ENCODE data around the gene GJB3.

DNA sequence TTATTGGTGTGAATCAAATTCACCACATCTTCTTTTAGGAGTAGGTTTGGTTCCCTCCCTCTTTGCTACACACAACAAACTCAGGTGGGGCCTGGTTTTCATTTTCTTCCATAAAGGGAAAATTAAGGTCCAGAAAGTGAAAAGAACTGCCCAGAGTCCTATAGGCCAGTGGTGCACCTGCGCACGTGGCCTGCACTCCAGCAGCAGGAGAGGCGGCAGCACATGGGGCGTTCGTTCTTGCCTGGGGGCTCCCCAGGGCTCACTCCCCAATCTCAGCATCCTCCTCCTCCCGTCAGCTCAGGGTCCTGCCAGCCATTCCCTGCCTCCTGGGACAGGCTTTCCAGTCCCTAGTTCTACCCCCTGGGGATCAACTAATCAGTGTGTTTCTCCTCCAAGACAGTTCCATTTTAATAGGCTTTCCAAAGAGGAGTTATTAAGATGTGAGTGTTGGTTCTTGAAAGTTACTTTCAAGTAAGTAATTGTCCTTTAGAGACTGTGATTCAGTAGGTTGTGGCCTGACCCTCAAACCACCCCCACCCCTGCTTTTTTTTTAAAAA lies 1.2 kb upstream of the A3GALT2 start:
- PRO-cap, 2 experiments, result no peak in any of the 2 experiments
- RAMPAGE, long total RNA, 5 experiments, result no peak in any of the 5 experiments

GRCh38 chr1:33365317-33366156 lies 44.6 kb upstream of the A3GALT2 start:
- PRO-cap, 2 experiments, result peak in 1 of 2 experiments; most common plus-strand start chr1:33365679 (in 1); most common minus-strand start chr1:33365874 (in 1)
- RAMPAGE, long total RNA, 5 experiments, result no peak in any of the 5 experiments

GRCh38 chr1:33460834-33461472 lies 11.5 kb upstream of the ZSCAN20 start:
- PRO-cap, 2 experiments, result peak in 1 of 2 experiments; most common minus-strand start chr1:33461198 (in 1)
- RAMPAGE, long total RNA, 5 experiments, result no peak in any of the 5 experiments

DNA sequence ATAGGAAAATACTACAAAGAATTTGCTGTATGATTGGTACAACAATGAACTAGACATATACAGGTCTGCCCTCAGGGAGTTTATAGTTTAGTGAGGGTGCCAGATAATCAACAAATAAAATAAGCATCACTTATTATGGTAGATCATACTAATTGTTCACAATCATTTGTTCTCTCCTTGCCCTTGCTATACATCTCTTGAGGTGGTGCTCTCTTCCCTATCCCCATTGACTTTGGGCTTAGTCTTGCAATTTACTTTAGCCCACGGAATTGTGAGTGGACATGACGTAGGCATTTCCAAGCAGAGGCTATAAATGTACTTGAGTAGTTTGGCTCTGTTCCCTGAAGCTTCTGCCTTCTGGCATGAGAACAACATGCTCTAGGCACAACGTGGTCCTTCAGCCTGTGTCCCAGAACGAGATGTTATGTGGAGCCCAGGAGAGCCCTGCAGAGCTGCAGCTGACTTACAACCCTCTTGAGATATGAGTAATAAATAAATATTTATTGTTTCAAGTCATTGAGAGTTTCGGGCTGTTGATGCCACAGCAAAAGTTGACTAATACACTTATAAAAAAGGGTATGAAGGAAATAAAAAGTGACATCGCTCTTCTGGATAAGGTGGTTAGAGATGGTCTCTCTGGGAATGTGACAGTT lies 105.3 kb upstream of the HMGB4 start:
- PRO-cap, 2 experiments, result peak in 1 of 2 experiments; most common minus-strand start position 228 of the sequence (in 1)
- RAMPAGE, long total RNA, 5 experiments, result no peak in any of the 5 experiments

DNA sequence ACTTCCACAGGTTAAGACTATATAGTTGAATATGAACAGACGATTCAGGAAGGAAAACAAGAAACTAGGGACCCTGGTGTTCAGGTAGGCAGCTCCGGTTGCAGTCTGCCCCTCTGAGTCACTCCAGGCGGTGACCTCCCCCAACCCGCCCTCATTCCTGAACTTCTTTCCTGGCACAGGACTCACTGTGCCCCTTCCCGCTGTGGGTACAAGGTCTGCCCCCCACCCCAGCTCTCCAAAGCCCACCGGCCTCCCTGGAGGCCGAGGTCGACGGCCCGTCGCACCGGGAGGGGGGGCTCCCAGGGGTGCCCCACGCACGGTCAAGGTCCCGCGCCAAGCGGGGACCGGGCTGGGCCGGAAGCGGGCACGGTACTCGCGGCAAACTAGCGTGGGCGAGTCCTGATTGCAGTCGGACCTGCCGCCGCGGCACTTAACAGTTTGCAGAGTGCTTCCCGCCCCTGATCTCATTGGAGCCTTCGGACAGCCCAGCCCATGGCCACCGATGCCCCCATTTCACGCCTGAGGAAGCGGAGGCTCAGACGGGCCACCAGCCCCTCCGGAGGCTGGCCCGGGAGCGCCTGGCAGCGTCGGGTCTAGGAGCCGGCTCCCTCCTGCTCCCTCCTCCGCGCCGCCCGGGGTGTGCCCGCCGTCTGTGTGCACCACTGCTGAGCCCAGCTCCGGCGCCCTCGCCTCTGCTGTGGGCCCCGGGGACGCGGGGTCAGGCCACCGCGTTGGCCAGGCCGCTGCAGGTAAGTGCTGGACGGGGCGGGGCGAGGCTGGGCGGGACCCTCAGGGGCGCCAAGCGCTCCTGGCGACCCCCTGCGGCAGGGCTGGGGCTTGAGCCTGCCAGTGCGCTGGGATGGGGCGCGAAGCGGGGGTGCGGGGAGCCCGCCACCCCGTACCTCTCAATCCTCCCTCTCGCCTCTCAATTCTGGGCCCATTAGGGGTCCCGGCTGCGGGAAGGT lies at the start of gene GJB3:
Gene GJB3 (plus strand): TSS at position 185 of the 965 bp plus-strand sequence.
- PRO-cap, 2 experiments, result no peak in any of the 2 experiments
- RAMPAGE, long total RNA, 5 experiments, result no peak in any of the 5 experiments

DNA sequence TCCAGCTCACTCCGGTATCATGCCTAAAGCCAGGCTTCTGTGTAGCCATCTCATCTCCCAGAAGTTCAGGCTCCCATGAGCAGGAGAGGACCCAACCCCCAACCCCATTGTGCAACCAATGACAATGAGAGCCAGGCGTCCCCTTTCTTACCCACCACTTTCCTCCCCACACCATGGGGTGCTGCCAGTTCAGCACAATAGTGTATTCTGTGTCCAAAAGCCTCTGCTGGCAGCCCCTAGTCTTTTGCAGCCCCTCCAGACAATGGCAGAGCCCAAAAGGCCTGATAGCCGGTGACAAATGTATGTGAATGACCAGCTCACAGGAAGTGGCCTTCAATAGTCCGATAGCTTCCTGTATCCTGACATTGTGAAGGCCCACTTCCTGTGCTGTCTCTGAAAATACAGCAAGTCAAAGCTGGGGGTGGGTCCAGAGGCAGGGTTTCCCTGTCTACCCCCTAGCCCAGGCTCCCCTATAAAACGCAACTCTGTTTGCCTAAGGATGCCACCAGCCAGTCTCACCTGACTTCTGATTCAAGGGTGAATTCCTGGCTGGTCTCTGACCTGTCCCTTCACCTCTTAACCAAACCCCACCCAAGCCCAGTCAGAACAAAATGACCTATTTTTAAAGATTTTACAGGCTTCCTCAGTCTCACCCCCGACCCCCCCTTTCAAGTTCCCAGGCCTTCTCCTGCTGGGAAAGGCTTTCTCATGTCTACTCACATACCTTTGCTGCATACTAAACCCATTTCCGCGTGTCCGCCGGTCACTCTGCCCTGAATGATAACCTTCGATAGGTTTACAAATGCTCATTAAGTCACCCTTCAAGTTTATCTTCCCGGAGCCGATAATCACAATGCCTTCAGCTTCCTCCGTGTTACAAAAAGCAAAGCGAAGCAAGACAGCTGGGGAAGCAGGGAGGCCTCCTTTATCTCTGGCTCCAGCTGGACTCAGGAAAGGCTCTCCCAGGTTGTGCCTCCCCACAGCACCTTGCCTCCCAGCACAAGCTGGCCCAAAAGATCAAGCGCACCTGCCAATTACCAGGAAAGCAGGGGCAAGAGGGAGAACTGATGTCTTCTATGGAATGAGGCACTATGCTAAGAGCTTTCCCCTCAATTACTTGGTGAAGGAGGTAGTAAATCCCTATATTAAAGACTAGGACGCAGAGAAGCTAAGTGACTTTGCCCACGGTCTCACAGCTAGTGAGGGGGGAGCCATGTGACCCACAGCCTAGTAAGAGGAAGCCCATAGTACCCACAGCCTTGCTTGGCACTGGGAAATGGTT lies 16.2 kb downstream of the SMIM12 start:
- PRO-cap, 2 experiments, result no peak in any of the 2 experiments
- RAMPAGE, long total RNA, 5 experiments, result no peak in any of the 5 experiments

DNA sequence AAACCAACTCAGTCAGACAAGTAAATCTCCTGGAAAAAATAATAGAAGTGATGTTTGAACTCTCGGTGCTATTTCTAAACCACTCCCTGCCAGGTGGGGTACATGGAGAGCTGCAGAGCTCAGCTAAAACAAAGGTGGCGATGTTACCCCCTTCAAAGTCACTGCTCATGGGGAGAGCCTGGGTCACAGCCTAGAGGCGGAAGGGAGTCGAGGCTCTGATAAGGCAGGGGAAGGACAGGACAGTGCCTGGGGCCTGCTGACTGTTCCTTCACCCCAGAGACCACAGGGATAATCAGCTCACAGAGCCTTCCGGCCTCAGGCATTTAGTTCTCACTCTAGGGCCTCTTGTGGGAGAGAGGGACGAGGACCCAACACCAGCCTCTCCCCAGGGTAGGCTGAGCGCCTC lies 14.2 kb downstream of the SMIM12 start:
- PRO-cap, 2 experiments, result no peak in any of the 2 experiments
- RAMPAGE, long total RNA, 5 experiments, result no peak in any of the 5 experiments

DNA sequence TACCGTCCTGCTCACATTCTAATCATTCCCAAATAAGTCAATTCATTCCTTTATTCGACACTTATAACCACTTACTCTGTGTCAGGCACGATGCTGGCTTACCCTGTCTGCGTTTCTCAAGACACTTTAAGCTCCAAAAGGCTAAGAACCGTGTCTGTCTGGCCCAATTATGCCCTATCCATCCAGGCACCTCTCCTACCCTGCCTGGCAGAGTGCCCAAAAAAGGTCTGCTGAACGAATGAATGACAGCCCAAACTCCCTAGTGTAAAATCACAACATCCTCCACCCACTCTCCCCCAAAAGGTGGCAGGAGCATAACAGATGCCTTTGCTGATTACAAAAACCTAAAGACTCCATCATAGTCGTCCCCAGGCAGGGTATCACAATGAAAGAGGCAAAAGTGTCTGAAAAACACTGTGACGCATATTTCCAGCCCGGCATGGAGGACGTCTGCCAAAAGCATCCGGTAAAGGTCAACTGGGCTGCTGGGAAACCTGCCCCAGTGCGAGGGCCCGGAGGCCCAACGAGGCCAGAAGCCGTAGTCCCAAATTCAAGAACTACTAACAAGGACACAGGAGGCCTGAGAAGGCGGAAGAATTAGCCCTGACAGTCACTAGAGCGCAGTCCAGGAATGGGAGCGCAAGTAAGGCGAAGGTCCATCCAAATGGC lies 677 bp downstream of the SMIM12 start:
- PRO-cap, 2 experiments, result peak in 1 of 2 experiments; most common plus-strand start position 502 of the sequence (in 1); most common minus-strand start position 384 of the sequence (in 1)
- RAMPAGE, long total RNA, 5 experiments, result no peak in any of the 5 experiments

GRCh38 chr1:35030504-35031132 lies 1.1 kb downstream of the ZMYM6 start:
- PRO-cap, 2 experiments, result no peak in any of the 2 experiments
- RAMPAGE, long total RNA, 5 experiments, result no peak in any of the 5 experiments

DNA sequence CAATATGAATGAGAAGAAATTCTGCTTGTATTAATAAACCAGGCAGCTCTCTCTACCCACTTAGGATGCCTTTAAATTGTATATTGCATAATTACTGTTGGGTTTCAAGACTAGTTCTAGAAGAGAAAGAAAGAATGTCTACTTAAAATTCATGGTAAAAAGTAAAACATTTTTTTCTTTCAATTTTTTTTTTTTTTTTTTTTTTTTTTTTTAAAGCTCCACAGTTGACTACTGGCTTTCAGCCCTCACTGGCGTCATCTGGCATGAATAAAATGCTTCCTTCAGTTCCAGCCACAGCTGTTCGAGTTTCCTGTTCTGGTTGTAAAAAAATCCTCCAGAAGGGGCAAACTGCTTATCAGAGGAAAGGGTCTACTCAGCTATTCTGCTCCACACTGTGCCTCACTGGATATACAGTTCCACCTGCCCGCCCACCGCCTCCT lies 101.7 kb downstream of the ZMYM4 start:
- PRO-cap, 2 experiments, result no peak in any of the 2 experiments
- RAMPAGE, long total RNA, 5 experiments, result no peak in any of the 5 experiments

- PRO-cap, 2 experiments, result no peak in any of the 2 experiments
- RAMPAGE, long total RNA, 5 experiments, result no peak in any of the 5 experiments
These were observed 54.3 kb downstream of the KIAA0319L start for GRCh38 chr1:35502735-35503500.

- PRO-cap, 2 experiments, result no peak in any of the 2 experiments
- RAMPAGE, long total RNA, 5 experiments, result no peak in any of the 5 experiments
These were observed 1.2 kb downstream of the KIAA0319L start for GRCh38 chr1:35555935-35556528.

DNA sequence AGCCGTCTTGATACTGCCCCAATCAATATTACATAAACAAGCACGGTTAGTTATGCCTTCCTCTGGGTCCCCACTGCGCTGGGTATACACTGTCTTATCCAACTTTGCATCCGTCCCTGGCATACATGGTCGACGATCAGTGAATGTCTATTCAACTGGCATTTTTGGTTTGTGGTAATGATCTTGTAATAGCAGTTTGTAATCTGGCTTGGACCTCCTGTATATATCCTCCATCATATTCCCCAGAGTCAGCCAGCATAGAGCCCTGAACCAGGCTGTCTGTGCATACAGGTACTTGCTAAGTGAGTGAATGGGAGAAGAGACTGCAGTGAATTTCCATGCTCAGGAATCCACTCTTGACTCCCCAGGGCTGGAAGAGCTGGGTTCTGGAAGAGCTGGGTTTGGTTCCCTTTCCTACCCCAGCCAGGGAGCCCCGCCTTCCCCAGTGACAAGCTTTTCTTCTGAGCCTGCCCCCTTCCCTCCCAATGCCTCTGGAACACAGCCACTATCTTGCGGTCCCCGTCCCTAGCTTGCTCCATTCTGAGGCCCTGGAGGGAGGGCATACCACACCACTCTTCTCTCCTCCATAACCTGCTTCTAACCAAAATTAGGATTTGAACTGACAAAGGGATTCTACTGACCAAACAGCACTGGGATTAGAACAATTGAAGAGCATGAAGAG lies 992 bp downstream of the C1orf216 start:
- PRO-cap, 2 experiments, result peak in 2 of 2 experiments; most common plus-strand start position 485 of the sequence (in 2)
- RAMPAGE, long total RNA, 5 experiments, result no peak in any of the 5 experiments

DNA sequence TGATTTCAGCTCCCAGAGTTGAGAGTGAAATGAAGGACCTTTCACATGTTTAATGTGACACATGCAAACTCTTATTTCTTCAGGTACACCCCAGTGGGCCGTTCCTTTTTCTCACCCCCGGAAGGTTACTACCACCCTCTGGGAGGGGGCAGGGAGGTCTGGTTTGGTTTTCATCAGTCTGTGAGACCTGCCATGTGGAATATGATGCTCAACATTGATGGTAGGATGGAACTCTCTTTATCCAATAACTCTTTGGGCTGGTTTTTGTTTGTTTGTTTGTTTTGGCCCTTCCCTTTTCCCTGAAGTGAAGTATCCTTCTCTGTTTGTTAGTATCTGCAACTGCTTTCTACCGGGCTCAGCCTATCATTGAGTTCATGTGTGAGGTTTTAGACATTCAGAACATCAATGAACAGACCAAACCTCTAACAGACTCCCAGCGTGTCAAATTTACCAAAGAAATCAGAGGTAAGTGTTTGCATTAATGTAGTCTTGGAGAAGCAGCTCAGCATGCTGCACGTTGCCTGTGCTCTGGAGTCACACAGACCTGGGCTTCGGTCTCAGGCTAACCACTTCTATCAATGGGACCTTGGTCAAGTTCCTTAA lies 17.9 kb downstream of the AGO4 start:
- PRO-cap, 2 experiments, result no peak in any of the 2 experiments
- RAMPAGE, long total RNA, 5 experiments, result no peak in any of the 5 experiments

DNA sequence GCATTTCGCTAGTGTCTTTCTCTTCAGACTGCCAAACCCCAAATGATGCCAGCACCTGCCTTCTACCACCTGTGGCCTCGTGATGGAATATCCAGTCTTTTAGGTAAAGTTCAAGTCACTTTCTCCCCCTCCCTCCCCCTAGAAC lies 551 bp upstream of the TRAPPC3 start:
- PRO-cap, 2 experiments, result peak in 1 of 2 experiments; most common plus-strand start position 34 of the sequence (in 1); most common minus-strand start position 43 of the sequence (in 1)
- RAMPAGE, long total RNA, 5 experiments, result no peak in any of the 5 experiments

- PRO-cap, 2 experiments, result no peak in any of the 2 experiments
- RAMPAGE, long total RNA, 5 experiments, result no peak in any of the 5 experiments
These were observed 22.8 kb downstream of the MAP7D1 start for GRCh38 chr1:36178361-36179479.

- PRO-cap, 2 experiments, result peak in 2 of 2 experiments; most common plus-strand start chr1:36183750 (in 2); most common minus-strand start chr1:36183586 (in 1)
- RAMPAGE, long total RNA, 5 experiments, result no peak in any of the 5 experiments
These were observed 27.3 kb downstream of the MAP7D1 start for GRCh38 chr1:36183074-36183878.

DNA sequence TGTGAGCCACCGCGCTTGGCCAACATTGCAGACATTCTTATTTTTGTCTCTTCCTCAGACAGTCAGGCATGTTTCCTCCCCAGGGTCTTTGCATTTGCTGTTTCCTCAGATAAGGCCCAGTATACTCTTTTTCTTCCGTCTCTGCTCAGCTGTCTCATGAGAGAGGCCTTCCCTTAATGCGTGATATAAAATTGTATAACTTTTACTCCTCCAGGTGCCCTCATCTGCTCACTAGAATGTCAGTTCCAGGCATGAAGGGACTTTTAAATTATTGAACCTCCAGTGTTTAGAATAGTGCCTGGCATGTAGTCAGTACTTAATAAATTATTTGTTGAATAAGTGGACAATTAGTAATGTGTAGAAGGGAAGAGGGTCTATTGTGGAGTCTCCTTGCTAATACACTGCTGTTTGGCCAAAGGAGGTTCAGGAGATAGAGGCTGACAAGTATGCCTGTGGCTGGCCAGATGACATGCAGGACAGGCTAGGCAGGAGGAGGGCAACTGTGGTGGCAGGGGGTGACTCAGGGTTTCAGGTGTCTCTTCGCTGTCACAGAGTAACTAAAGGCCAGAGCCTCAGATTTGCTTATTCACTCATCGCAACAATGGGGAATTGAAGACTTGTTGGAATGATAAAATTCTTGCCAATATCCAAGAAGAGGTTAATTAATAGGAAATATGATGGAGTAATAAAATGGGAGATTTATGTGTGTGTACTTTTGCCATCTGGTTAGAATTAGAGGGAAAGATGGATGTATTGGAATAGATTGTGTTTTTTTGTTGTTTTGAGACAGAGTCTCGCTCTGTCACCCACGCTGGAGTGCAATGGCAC lies 33.0 kb downstream of the THRAP3 start:
- PRO-cap, 2 experiments, result no peak in any of the 2 experiments
- RAMPAGE, long total RNA, 5 experiments, result no peak in any of the 5 experiments

DNA sequence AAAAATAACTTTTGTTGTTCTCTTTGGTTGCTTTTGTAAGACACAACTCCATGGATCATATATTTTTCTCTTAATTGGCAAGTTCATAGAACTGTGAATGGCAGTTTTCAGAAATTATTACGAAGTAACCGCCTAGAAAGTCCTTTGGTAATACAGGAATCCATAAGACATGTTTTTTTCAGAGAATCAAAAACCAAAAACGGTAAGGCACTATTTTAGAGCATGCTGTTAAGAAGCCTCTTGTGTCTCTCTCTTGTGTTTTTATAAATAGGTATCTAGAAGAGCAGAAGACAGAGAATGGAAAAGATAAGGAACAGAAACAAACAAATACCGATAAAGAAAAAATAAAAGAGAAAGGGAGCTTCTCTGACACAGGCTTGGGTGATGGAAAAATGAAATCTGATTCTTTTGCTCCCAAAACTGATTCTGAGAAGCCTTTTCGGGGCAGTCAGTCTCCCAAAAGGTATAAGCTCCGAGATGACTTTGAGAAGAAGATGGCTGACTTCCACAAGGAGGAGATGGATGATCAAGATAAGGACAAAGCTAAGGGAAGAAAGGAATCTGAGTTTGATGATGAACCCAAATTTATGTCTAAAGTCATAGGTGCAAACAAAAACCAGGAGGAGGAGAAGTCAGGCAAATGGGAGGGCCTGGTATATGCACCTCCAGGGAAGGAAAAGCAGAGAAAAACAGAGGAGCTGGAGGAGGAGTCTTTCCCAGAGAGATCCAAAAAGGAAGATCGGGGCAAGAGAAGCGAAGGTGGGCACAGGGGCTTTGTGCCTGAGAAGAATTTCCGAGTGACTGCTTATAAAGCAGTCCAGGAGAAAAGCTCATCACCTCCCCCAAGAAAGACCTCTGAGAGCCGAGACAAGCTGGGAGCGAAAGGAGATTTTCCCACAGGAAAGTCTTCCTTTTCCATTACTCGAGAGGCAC lies 17.1 kb upstream of the SH3D21 start:
- PRO-cap, 2 experiments, result no peak in any of the 2 experiments
- RAMPAGE, long total RNA, 5 experiments, result no peak in any of the 5 experiments

DNA sequence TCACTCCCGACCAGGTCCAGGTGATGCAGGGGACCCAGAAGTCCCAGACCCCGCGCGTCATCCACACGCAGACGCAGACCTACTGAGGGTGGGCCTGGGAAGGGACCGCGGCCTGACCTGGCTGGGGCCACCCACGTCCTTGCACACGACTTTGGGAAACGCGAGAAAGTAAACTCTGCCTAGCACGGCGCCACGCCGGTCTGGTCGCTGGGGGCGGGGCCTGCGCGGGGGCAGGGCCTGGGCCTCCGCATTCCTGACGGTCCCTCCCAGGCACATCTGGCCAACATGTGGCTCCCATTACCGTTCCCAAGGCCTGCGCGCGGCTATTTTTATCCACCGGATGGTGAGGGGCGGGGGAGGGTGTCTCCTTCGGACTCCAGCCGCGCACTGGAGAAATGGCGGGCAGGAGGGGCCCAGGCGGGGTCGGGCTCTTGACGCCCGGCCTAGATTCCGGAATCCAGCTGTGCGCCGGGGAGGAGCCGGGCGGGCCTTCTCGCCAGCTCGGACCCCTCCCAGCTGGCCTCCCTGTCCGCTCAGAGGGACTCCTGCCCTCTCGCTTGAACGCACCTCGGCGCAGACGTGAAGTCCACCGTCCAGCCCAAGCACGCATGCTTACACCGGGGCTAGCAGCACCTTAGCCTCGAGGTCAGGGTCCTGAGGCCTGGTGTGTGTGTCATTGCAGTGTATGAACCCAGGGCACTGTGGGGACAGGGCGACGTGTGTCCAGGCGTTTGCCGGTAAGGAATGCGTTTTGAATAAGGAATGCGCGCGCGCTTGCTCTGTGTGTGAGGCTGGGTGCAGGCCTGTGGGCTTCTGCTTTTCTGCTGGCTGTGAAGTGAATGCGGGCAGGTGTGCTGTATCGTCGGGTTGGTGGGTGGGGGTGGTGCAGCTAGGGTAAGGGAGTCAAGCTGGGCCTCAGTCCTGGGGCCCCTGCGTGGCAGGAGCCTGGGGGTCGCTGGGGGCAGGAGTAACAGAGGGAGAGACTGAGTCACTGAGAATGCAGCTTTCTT lies 2.1 kb downstream of the EVA1B start:
- PRO-cap, 2 experiments, result peak in 2 of 2 experiments; most common plus-strand start position 74 of the sequence (in 1); most common minus-strand start position 153 of the sequence (in 2)
- RAMPAGE, long total RNA, 5 experiments, result no peak in any of the 5 experiments